OCI-LY7 (cell line): ENCODE results near the gene CHD9.

DNA sequence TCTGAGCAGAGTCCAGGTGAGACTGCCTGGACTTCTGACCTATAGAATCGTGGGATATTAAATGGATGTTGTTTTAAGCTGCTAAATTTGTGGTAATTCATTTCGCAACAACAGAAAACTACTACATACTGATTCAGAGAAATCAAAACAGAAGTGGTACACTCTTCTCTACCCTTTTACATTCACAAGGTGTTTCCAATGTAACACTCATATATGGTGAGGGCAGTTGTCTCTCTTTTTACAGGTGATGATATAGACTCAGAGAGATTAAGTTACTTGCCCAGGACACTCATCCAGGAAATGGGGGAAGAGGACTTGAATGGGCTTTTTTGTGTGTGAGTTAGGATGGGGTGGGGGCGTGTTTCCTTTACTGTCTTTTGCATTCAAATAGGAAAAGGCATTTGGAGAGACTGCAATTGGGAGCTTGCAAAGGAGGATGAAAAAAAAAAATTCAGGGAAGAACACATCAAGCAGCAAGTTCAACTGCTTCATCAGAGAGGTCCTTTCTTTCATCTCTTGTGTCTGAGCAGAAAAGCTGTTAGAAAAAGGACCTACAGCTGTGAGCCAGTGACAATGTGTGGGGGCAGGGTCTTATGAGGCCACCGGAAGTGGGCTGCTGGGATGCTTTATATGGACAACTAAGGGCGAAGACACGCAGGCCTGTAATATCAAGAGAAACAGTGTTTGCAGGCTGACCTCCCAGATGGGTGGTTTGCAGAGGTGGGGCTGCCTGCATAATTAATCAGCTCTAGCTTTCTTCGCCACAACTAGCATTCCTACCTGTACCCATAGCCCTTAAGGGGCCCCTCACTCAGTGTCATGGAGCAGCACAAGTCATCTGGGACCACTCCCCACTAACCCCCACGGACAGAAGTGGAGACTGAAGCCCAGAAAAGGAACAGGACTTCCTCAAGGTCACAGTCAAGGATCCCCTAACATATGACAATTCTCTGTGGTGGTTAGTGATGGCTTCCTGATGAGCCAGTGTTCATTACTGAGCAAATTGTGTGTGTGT is 30.3 kb upstream of the SALL1 start:
- PRO-cap = no peak
- RAMPAGE, long total RNA = no peak

GRCh38 chr16:51523968-51524486 is 373.0 kb upstream of the SALL1 start:
- PRO-cap = no peak
- RAMPAGE, long total RNA = no peak

- PRO-cap = no peak
- RAMPAGE, long total RNA = no peak
Measured at GRCh38 chr16:51880569-51881228, 666.2 kb downstream of the TOX3 start.

DNA sequence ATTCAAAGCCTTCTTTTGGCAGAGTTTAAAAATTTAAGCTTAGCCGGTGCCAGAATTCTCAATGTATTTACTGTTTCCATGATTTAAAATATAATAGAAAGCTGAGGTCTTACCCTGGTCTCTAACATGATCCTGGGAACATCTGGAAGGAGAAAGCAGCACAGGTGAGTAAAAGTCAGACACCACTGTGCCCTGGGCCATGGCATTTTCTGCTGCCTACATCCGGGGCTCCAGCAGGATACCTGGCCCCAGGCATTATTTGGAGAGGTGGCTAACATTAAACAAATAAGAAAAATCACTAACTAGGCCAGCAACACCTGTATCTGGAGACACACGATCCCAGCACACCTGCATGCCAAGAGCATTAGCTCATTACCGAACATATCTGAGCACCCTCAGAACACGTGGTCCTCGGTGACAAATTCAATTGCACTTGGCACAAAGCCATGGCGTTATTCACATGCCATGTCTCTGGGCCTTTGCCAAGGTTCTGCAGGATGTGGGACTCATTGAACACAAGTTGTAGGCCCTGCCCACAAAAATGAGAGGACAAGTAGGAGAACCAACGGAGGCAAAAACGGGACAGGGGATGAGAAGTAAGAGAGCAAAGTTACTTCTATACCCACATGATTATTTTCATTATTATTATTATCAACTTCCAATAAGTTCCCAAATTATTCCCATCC is 552.4 kb downstream of the TOX3 start:
- PRO-cap = no peak
- RAMPAGE, long total RNA = no peak

DNA sequence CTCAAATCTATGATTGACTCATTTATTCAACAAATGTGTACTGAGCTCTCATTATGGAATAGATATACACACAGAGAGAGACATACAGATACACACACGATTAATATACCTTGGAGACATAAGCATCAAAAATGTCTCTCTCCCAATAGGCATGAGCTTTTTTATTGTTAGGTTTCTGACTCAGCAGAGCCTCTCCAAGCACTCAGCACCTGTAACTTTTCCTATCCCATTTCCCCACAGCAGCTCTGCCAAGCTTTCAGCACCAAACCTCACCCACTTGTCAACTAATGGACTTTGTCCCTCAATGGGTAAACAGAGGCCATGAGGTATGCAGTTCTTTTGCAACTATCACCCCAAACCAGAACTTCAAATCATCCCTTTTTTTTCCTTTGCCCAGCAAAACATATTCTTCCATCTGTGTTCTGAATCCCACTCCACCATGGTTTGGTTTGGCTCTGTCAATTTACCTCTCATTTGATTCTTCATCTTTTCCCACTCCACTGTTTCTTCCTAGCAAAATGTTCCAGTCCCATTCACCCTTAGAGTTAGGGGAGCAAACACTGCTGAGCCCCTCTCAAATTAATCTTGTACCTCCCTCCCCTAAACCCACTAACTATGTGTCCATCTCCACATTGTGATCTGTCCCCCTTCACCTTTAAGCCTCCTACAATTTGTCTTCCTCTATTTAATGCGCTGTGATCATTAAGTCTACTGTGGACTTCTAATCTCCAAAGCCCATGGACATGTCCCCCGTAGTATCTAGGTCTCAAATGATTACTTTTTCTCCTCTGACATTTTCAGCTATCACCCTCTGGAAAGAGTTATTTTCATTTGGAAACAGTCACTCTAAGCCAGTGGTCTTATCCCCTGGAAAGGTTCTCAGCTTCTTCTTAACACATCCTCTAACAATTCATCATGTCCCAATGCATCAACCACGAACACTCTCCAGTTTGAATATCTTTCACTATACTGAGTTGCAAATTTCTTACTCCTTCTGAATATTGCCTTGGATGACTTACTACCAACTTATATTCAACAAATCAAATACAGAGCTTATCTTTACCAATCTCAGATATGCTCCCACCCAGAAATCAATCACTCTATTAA is 57.9 kb downstream of the TOX3 start:
- PRO-cap = no peak
- RAMPAGE, long total RNA = no peak

- PRO-cap = no peak
- RAMPAGE, long total RNA = no peak
Measured at GRCh38 chr16:52573536-52574240, 26.7 kb upstream of the TOX3 start.

- PRO-cap = no peak
- RAMPAGE, long total RNA = no peak
Measured at GRCh38 chr16:53045464-53046156, 7.1 kb downstream of the CHD9NB start.

DNA sequence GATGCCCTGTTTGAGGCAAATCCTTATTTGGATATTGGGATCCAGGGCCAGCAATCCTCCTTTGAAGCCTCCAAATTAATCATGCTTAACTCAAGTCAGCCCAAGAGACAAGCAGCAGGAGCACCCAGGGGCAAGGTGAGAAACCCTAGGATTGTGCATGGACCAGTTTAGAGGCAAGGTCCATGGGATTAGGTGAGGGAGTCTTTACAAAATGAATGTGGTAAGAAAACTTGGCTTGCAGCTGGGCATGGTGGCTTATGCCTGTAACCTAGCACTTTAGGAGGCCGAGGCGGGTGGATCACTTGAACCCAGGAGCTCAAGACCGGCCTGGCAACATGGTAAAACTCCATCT is 6.6 kb downstream of the CHD9NB start:
- PRO-cap = no peak
- RAMPAGE, long total RNA = no peak

- PRO-cap = bidirectional peak, plus-strand start at chr16:53055033, minus-strand start at chr16:53054842
- RAMPAGE, long total RNA = no peak
Measured at GRCh38 chr16:53054658-53055085, at the start of gene CHD9. TSS of gene CHD9 (plus strand) at chr16:53054991.

DNA sequence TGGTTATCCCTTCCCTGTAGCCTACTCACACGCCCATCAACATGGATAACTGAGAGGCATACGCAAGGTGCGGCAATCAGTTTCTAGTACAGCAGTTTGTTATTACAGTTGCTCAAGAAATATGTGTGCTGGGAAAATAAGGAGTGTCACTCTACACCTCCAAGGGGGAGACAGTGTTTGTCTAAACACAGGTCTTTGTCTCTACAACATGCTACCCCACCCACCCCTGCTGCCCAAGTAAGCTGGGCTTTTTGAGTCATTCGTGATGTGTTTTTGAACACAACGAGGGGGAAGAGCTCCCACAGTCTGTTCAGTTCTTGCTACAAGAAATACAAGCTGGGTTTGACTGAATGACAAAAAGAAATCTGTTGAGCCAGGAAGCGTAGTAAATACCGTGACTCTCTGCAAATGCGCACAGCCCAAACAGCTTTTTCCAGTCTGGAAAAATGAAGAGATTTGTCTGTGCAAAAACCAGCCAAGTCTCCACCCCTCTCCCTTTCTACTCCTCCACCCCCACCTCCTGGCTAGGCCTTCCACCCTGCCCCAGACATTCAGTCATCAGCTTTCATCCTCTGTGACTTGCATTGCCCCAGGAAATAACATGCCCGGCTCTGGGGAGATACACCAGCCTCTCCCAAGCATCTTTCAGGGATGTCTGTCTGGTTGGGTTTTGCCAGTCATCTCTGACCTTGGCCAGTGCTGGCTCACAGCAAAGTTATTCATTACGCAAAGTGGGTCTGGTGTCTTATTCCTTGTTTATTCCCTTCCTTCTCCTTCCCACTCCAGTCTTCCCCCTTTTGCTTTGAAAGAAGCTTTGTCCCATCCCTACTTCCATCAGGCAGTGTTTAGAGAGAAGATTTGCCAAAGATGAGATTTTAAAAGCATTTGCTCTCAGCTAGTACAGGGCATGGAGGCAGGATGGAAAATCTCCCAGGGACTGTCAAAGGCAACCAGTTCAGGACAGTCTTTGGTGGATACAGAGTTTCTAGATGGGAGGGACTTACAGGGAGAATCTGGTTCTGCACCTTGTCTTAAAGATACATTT is 25.8 kb downstream of the CHD9 start:
- PRO-cap = no peak
- RAMPAGE, long total RNA = no peak

- PRO-cap = no peak
- RAMPAGE, long total RNA = no peak
Measured at GRCh38 chr16:53509772-53510809, 7.1 kb upstream of the AKTIP start.

DNA sequence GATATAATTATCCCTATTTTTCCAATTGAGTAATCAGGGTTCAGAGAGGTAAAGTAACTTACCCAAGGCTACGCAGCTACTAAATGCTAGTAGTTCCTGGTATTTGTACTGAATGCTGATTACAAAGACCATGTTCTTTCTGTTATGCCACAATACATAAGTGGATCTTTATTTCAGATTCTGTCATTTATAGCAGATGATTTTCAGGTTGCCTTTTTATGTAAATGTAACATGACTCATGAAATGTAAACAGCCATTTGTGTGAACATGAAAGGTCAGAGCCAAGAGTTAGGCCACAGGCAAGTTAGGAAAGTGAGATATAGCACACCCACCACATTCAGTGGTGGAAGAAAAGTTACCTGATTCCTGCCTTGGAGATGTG is 77.2 kb downstream of the FTO start:
- PRO-cap = no peak
- RAMPAGE, long total RNA = no peak

GRCh38 chr16:54125684-54126203 is 160.8 kb downstream of the IRX3 start:
- PRO-cap = no peak
- RAMPAGE, long total RNA = no peak

DNA sequence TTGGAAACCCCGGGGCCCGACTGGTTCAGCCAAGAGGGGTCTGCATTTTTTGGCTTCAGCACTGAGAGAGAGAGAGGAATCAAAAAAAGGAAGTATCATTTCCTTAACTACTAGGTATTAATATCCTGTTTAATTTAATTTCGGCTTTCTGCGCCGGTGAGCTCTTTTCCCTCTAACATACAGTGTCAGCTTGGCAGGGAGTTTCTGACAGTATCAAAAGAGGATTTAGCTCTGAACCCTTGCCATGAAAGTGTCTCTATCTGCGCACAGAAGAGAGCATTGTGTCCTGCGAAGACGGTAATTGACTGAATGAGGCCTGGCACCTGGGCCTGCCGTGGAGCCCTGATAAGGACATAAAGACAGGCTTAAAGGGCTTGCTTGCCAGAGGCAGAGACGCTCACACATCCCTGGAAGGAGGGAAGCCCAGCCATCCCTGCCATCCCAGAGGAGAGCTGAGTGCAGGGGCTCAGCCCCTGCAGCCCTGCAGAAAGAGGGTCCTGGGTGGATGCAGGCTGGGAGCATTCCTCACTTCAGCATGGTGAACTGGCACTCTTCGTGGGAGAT is 51.4 kb downstream of the IRX3 start:
- PRO-cap = no peak
- RAMPAGE, long total RNA = no peak

- PRO-cap = no peak
- RAMPAGE, long total RNA = no peak
Measured at GRCh38 chr16:54240289-54240606, 46.3 kb downstream of the IRX3 start.

GRCh38 chr16:54284798-54285885 is 1.4 kb downstream of the IRX3 start:
- PRO-cap = no peak
- RAMPAGE, long total RNA = no peak

- PRO-cap = no peak
- RAMPAGE, long total RNA = no peak
Measured at GRCh38 chr16:54430186-54431066, 143.8 kb upstream of the IRX3 start.

- PRO-cap = no peak
- RAMPAGE, long total RNA = no peak
Measured at GRCh38 chr16:54459731-54460285, 173.2 kb upstream of the IRX3 start.

GRCh38 chr16:54937065-54937813 is 6.6 kb downstream of the IRX5 start:
- PRO-cap = no peak
- RAMPAGE, long total RNA = no peak

DNA sequence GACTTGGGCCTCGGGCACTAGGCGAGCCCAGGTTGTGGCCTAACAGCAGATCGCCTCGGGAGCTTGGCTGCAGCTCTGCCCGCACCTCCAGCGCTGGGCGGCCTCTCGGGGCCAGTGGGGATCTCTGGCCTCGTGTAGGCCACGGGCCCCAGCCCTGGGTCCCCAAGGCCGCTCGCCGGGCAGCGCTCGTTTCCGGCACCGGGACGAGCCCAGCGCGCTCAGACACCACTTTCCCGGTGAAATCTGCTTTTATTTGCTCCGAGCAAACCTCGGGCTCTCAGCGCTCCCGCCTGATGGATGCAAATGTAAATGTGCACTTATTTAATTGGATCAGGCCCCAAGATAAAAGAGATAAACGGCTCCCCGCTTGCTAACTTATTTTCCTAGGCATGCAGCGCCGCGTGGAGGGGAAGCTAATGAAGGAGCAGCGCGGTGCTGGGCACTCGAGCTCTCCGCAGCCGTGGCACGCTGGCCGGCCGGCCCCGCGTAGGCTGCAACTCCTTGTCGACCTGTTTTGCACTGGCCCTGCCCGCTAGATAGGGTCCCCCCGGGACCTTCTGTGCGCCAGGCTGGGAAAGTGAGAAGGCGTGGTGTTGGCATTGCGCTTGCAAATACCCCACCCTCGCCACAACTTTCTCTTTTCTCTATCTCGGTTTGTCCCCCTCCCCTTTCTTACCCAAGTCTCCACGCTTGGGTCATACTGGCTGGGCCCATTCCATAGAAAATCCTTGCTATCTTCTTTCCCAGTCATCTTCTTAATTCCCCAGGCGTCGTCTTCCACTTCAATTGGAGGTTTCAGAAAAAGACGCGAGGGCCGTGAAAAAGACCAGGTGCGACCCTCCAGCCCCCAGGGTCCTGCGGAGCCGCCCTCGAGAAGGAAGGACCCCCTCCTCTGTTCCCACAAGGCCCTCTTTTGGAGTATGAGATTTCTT is 8.0 kb downstream of the IRX5 start:
- PRO-cap = unidirectional peak, plus-strand start at position 398 of the sequence
- RAMPAGE, long total RNA = no peak